ENCODE results near the gene ABHD17C.

DNA sequence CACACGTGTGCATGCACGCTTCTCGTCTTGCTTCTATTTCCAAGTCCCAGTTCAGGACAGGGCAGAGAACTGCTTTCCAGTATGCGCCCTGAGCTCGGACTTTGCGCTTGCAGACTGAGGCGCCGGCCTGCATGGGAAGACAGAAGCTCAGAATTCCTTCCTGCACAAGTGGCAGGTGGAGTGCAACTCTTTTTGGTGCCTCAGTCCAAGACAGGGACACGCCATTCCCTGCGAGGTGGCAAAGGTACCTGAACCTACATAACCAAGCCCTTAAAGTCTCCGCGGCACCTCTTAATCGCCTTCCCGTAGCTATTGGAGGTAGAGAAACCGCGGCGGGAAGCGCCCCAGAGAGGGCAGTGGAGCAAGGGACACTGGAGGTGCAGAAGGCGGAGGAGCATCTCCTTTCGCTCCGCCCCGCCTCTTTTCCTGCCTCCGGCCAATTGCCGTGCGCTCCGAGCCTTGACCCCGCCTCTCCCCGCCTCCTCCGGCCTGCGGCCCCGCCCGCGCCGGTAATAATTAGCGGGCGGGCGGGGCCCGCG, 350 bp upstream of the ZFAND6 start:
- PRO-cap, 7 experiments, result peak in 7 of 7 experiments; most common minus-strand start position 373 of the sequence (in 7)

- PRO-cap, 7 experiments, result peak in 2 of 7 experiments; most common minus-strand start chr15:80153625 (in 1)
Measured at GRCh38 chr15:80153312-80153892, 603 bp downstream of the FAH start.

- PRO-cap, 7 experiments, result no peak in any of the 7 experiments
Measured at GRCh38 chr15:80252646-80253045, 633 bp upstream of the CTXND1 start.

GRCh38 chr15:80259567-80260381, 7.8 kb upstream of the CTXND1 start:
- PRO-cap, 7 experiments, result no peak in any of the 7 experiments

- PRO-cap, 7 experiments, result no peak in any of the 7 experiments
Measured at GRCh38 chr15:80404620-80404998, 427 bp downstream of the ARNT2 start.

GRCh38 chr15:80513994-80514442, 109.8 kb downstream of the ARNT2 start:
- PRO-cap, 7 experiments, result no peak in any of the 7 experiments

DNA sequence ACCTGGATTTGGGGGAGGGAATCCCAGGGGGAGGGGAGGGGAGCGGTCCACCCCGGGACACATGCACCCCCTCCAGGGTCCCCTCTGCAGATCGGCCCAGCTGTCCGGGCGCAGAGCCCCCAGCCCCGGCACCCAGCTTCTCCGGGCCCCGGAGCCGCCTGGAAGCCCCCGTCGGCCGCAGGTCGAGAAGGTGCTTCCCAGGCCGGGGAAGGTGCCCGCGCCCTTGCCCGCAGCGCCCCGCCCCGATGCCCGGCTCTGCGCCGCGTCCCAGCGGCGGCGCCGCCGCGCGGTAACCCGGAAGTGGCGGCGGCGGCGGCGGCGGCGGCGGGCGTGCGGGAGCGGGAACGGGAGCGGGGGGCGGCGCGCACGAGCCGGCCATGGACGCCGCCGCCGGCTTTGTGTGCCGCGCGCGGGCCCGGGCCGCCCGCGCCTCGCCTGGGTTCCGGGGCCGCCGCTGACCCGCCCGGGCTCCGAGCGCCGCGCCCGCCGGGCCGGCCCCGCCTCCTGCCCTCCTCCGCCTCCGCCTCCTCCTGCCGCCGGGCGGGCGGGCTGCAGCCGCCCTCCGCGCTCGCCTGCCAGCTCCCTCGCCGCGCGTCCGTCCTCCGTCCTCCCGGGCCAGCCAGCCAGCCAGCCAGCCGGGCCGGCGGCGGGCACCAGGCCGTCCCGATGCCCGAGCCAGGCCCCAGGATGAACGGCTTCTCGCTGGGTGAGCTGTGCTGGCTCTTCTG, at the start of gene ABHD17C:
Gene ABHD17C (plus strand): TSS at position 547 of the 728 bp plus-strand sequence.
- PRO-cap, 7 experiments, result peak in 4 of 7 experiments; most common plus-strand start position 399 of the sequence (in 1); most common minus-strand start position 302 of the sequence (in 2)

DNA sequence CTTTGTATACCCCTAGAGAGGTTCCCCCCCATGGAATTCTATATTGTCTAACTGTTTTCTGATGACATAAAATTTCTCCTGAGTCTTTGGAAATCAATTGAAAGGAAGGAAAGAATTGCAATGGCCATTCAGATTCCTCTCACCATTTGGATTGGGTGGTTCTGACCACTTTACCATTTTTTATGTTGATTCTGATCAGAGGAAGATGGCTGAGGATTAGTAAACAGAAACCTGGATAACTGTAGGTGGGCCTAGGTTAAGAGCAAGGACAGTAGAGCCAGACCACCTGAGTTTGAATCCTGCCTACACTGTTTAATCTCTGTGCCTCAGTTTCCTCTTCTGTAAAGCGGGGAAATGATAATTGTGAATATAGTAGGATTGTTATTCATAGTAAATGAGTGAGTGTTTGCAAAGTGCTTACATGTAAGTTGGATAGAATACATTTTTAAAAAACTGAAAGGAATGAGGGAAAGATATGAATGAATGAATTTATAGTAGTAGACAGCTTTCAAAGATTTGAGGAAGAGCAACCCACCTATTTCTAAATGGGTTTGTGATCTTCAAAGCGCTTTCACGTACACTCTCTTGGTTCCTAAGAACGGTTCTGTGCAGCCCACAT, 20.1 kb downstream of the ABHD17C start:
- PRO-cap, 7 experiments, result no peak in any of the 7 experiments

DNA sequence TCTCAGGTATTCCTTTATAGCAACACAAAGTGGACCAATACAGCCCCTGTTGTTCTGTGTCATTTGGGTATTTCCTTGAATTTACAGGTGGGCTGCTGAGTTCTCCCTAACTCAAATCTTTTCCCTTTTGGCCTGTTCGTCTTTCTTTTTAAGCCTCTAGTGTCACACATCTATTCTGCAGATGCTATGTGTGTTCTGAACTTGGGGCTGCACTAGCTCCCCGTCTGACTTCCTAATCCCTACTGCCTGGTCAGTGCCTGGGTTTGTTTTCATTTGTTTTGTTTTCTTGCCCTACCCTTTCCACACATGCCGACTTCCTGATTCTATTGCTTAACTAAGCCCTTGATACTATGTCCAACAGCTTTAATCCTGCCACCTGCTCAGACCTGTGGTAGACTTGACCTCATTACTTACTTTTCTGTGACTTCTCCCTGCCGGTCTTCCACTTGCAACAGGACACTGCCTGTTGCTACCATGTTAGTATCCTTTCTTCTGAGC, 39.4 kb upstream of the CEMIP start:
- PRO-cap, 7 experiments, result no peak in any of the 7 experiments

- PRO-cap, 7 experiments, result no peak in any of the 7 experiments
Measured at GRCh38 chr15:81224774-81225804, 28.4 kb downstream of the IL16 start.

GRCh38 chr15:82475359-82476080, 45.9 kb downstream of the GOLGA6L9 start:
- PRO-cap, 7 experiments, result no peak in any of the 7 experiments

- PRO-cap, 7 experiments, result no peak in any of the 7 experiments
Measured at GRCh38 chr15:82537129-82537648, 3.1 kb downstream of the RPS17 start.

DNA sequence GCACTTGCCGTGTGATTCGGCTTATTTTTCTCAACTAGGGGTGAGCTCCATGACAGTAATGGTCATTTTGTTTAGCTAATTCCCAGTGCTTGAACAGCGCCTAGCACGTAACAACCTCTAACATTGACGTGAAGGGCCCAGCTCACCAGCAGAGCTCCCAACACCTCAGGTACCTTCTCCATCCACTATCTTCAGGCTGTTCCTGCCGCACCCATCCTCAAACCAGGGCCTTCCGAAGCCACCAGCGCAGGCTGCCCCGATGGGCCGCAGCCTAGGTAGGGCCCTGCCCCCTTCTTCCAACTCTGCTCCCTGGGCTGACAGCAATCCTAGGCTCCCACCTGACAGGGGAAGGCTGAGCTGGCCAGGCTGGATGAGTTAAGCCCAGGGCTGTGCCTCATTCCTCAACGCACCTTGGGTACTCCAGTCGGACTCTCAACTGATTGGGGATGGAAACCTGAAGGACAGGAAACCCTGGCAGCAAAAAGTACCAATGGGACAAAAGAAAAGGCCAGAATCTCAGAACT, 824 bp upstream of the RPS17 start:
- PRO-cap, 7 experiments, result no peak in any of the 7 experiments

GRCh38 chr15:82808683-82809143, 715 bp upstream of the WHAMM start:
- PRO-cap, 7 experiments, result no peak in any of the 7 experiments

DNA sequence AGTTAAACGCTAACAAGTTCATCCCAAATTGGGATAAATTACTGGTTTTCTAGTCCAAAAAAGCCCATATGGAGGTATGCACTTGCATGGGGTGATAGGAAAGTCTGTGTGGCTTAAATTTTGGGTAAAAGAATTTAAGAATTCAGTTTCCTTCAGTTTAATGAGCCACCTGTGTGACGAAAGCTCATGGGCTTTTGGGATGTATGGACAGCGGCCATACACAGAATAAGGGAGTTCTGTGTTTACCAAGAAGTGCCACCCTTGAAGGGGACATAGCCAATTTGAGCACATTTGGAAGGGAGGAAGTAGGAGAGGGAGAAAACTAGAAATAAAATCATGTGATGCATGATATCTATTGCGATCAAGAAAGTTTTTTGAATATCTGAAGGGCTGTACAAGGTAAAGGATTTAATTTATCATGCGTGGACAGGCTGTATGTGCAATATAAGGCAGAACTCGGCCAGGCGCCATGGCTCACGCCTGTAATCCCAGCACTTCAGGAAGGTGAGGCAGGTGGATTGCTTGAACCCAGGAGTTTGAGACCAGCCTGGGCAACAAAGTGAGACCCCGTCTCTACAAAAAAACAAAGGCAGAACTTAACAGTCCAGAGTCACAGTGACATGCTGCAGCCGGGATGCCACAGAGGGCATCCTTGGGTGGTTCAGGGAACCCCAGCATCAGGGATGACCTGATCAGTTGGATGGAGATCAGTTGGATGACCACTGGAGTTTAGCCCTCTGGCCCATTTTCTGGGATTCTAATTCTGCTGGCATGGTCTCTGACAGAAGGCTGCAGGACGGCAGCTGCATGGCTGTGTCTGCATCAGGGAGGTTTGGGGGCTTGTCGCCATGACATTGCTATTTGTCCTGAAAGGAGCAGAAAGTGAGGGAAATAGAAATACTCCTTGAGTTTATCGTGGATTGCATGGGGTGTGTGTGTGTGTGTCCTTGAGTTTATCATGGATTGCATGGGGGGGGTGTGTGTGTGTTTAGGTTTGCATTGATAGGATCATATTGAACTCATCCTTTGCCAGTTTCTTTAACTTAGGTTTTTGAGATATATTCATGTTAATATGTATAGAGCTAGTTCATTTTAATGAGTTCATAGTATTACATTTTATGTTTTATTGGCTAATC, 19.7 kb downstream of the WHAMM start:
- PRO-cap, 7 experiments, result peak in 1 of 7 experiments; most common plus-strand start position 290 of the sequence (in 1)

DNA sequence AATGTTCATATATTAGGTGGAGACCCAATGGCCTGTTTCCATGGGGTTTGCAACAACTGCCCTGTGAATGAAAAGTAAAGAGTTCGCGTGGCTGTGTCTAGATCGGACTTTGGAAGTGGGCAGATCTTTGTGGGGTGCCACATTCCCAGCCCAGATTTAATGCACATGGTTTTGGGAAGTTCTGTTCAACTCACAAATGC, 22.5 kb downstream of the WHAMM start:
- PRO-cap, 7 experiments, result no peak in any of the 7 experiments

DNA sequence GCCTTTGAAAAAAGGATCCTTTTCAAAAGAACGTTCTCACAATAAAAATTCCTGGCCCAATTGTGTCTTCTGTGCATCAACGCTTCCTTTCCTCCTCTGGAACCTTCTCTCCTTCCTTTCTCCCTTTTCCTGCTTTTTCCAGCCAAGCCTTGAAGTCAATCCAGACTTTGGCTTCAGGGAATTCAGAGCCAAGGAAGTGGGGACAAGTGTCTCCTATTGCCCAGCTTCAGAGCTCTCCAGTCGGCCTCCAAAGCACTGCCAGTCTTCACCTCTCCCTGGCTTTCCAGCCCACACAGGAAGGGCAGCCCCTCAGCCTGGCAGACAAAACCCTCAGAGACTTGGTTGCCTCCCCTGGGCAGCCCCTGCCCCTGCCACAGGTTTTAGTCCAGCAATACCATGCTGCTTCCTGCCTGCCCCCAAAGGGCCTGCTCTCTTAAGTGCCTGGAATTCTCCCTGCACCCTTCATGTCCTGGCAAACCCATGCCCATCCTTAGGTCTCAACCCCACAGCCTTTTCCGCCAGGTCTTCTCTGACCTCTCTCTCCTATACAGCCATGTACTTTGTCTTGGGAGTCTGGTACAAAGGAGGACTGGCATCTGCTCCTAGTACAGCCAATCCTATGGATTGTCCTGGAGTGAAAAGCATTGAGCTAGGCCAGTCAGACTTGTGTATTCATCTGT, 26.8 kb downstream of the WHAMM start:
- PRO-cap, 7 experiments, result peak in 1 of 7 experiments; most common plus-strand start position 166 of the sequence (in 1)

- PRO-cap, 7 experiments, result peak in 1 of 7 experiments; most common plus-strand start chr15:82838178 (in 1)
Measured at GRCh38 chr15:82837559-82838835, 28.6 kb downstream of the WHAMM start.

GRCh38 chr15:82852055-82852356, 42.6 kb downstream of the WHAMM start:
- PRO-cap, 7 experiments, result no peak in any of the 7 experiments

DNA sequence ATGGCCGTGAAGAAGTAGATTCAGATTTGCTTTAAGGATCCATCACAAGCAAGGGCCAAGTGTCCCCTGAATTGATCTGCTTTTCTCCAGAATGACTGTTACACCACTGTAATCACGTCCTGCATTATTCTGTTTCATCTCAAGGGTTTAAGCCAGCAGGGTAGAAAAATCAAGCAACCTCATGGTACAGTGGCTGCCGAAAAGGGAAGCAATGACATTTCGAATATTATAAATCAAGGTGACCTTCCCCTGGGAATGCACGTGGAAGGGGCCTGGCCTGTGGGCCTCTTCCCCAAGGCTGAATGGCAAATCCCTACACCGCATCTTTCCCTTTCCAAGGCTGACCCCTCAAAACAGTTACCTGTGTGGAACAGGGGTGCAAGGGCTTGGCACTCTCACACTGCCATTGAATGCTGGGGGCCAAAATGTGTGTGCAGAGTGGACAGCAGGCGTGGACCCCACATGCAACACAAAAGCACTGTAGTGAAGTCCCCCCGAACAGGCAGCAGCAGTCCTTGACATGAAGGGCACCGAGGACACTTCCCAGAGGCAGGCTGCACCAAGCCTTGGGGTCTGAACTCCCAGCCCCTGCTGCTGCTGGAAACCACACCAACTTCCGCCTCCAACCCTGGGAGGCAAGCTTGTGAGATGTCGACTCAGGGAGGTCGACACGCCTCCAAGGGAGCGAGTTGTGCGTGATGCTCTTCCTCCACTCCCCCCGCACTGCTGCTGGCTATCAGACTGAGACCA, 43.3 kb downstream of the WHAMM start:
- PRO-cap, 7 experiments, result no peak in any of the 7 experiments

Measured in T-cell (primary cell).